Thoracic aorta (tissue), 1 donor: ENCODE measurements around a stretch of chr4.

GRCh38 chr4:10421844-10422116, 35.4 kb downstream of the ZNF518B start:
- RAMPAGE, long total RNA, result no peak

- RAMPAGE, long total RNA, result no peak
Measured at GRCh38 chr4:11271345-11271544, 157.4 kb downstream of the HS3ST1 start.

DNA sequence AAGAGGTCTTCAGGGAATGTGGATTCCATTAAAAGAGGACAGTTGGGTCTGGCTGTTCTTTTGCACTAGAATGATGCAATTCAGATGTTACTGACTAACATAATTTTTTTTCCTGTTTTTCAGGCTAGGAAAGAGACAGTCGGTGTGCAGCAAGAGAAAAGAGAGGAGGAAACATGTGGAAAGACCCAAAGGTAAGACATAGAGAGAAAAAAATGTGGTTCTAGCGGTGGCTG, 92.1 kb downstream of the HS3ST1 start:
- RAMPAGE, long total RNA, result start-site peak on the plus strand centred at position 131 of the sequence, 9 bp wide, 10 reads

GRCh38 chr4:11401126-11401508, 27.6 kb downstream of the HS3ST1 start:
- RAMPAGE, long total RNA, result no peak

- RAMPAGE, long total RNA, result no peak
Measured at GRCh38 chr4:11424768-11425480, 3.8 kb downstream of the HS3ST1 start.

- RAMPAGE, long total RNA, result no peak
Measured at GRCh38 chr4:11480567-11481187, 52.0 kb upstream of the HS3ST1 start.

GRCh38 chr4:11496346-11496966, 67.8 kb upstream of the HS3ST1 start:
- RAMPAGE, long total RNA, result no peak

GRCh38 chr4:11505648-11505995, 76.9 kb upstream of the HS3ST1 start:
- RAMPAGE, long total RNA, result no peak

GRCh38 chr4:13610681-13611313, 16.7 kb downstream of the BOD1L1 start:
- RAMPAGE, long total RNA, result no peak

DNA sequence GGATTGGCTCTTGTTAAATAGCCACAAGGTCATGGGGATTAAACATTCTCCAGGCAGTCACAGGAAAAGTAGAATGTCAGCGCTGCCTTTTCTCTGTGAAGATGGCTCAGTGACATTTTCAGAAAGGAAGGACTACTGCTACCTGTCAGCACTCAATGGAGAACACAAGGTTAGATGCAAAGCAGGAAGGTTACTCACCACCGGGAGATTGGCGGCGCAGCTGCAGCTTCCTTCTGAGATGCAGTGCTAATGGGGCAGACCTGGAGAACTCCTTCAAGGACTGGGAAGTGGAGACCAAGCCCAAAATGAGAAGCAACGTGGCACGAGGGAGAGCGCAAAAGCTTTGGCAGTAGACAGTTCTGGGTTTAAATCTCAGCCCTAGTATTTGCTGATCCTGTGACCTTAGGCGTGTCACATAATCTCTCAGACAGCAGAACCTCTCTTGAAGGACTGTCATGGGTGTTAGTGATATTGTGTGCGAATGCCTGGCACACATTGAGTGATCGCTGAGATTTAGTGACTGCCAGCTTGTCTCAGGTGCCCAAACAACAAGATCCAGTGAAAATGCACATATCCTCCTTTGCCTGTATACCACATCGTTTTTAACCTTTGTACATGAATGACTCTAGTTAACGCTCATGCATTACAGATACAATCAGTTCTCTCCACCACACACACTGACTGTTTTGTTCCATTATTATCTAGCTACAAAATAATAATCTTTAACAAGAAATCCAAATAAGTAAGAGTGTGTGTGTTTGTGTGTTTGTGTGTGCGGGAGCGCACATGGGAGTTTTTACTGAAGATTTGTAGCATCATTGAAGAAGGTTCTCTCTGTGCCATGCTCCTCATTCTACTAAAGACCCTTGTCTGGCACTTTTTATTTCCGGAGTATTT, 213.3 kb upstream of the BOD1L1 start:
- RAMPAGE, long total RNA, result no peak

DNA sequence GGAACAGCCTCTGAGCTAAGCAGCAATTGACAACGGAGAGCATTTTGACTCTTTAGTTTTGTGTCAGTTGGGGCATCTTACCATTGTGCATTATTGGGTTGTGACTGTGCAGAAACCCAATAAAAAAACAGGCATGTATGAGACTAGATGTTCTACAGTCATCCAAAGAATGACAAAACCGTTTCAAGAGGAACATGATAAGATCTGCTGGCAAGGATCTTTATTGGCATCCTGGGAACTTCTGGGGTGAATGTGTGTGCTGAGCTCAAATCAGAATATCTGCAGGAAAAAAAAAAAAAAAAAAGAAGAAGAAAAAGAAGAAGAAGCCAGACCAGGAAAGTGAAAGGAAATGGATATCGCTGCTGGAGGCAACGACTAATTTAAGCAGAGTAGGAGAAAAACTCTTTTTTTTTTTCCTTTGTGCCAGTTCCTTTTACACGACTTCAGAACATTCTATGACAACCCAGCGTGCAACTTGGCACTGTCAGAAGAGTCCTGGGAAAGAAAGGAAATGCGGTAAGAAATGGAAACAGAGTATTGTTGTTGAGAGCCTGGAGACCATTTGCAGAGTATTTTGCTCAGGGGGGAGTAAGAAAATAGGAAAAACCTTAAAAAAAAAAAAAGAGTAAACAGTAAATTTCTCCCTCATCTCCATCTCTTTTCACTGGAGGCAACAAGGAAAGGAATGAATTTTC, 484.3 kb upstream of the BOD1L1 start:
- RAMPAGE, long total RNA, result no peak

DNA sequence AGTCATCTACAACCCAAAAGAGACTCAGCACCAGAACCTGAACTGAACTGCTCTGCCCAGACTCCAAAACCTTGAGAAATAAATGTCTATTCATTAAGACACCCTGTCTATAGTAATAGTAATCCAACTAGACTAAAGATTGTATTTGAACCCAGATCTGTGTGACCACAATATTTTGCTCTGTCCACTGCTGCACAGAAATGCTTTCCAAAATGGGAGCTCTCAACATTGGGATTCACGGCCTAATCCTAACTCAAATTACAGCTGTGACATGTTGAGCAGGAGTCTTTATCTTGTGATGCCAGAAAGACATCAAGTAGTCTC, 644.6 kb upstream of the CPEB2 start:
- RAMPAGE, long total RNA, result no peak

DNA sequence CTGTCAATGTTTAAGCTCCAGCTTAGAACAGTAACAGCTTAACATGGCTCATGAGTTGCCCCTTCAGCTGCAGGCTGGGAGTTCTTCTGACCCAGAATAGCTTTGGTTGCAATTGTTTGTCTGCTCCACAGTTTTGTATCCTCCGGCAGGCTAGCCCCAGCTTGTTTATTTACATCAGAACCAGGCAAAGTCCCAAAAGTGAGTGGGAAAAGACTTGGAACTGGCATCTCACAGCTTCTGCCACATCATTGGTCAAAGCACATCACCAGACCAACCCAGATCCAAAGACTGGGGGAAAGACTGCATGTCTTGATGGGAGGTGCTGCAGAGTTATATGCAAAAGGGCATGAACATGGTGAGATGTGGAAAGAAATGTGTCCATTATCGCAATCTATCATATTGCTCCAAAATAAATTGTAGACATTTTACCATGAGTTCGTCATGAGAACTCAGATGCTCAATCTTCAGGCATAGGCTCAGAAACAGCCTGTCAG, 231.1 kb upstream of the CPEB2 start:
- RAMPAGE, long total RNA, result no peak

DNA sequence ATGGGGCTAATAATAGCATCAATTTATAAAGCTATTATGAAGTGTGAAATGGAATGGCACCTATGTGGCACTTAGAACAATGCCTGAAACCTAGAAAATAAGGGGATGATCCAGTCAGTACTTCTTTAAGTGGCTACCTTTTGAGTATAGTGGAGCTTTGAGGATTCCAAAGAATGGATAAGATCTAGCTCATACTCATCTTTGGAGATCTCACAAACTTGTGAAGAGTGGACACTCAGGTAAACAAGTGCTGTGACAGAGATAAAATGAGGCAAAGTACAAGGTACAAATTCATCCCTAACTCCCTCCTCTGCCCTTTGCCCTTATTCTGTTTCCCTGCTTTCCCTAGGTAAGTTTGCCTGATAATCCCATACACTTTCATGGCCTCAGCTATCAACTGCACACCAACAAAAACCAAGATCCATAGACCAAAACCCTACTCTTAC, 16.5 kb upstream of the CPEB2 start:
- RAMPAGE, long total RNA, result no peak

DNA sequence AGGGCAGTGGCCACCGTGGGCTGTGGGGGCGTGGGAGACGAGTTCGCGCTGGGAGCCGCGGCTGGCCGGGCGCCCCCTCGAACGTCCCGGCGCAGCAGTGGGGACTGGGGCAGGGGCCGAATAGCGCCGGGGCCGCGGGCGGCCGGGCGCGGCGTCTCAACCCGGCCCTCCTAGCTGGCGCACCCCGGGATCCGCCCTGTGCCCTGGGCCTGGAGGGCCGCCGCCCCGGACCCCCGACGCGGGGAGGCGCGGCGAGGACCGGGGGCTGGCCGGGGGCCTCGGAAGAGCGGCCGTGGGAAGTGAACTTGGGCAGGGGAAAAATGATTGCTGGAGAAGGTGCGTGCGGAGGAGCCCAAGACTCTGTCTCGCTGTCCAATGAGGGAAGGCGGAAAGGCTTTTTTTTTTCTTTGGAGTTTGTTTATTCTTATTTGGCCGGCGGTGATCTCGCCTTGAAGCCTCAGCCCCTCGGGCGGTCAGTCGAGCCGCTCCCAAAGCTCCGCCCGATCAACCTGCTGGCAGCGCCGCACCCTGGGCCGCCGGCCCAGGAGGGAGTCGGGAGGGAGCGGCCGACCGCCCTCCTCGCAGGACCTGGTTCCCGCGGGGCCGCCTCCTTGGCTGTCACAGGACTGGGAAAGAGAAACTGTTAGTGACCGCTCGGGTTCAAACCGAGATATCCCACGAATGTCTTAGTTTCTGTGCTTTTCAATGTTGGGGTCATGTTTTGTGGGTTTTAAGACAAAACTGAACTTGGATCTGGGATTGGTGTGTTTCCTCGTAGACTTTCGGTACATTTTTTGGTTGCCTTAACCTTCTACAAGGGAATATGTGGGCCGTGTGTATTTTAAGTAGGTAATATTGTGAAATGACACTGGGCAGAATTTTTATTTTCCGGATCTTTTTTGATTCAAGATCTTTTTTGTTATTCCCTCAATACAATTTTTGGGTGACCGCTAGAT, 2.5 kb downstream of the CPEB2 start:
- RAMPAGE, long total RNA, result no peak

GRCh38 chr4:15591908-15592475, 63.2 kb downstream of the FBXL5 start:
- RAMPAGE, long total RNA, result no peak

DNA sequence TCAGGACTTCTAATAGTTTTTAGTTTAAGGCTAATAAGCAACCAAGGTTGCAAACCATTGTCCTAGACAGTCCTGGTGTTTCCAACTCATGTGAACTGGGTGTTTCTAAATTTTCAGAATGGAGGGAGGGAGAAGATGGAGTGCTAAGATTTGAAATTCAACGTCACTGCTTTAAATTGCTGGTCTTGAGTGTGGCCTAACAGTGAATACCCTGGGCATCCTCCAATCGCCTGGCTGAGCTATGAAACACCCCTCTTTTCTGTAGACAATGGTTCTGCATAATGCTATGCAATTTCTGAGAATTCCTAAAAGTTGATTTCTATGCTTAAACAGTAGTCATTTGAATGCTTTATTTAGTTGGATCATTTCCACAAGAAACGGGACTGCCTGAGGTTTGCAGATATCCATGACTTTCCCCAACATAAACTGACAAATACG, 1.2 kb downstream of the FBXL5 start:
- RAMPAGE, long total RNA, result no peak

- RAMPAGE, long total RNA, result no peak
Measured at GRCh38 chr4:15677384-15678278, 4.0 kb upstream of the FAM200B start.

- RAMPAGE, long total RNA, result no peak
Measured at GRCh38 chr4:15682389-15682612, 674 bp downstream of the FAM200B start.

DNA sequence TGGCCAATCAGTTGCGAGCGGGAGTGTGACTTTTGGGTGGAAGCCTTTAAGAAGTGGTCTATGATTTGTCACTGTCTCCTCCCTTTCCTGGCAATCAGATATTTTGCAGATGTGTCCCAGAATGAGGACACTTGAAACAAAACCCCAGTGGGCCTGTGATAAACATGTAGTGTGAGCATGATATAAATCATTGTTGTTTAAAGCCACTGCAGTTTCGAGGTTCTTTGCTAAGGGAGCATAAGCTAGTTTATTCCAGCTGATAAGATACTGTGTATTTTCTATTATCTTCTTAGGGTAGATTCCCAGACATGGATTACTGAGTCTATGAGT, 11.9 kb downstream of the BST1 start:
- RAMPAGE, long total RNA, result no peak